Vermiform appendix (tissue), 1 donor: ENCODE data around the gene NELFB.

GRCh38 chr9:137026799-137027210, 1.2 kb downstream of the ABCA2 start:
- PRO-cap = no peak

DNA sequence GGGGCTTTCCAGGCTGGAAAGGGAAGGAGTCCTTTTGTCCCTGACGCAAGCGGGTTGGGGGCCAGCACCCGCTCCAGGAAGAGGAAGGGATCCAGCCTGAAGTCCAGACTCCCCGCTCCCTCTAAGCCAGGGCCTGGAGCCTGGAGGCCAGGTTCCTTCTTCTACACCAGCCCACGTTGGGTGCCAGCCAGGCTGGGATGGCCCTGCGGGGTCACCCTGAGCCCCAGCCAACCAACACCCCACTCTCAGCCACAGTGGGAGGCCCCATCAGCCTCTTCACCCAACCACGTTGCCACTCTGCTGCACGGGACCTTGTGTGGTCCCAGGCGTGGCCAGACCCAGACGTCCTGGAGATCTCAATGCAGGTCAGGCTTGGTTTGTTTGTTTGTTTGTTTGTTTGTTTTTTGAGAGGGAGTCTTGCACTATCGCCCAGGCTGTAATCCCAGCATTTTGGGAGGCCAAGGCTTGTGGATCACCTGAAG, 1.0 kb upstream of the FUT7 start:
- PRO-cap = bidirectional peak, plus-strand start at position 80 of the sequence, minus-strand start outside the sequence; unidirectional peak, minus-strand start at position 123 of the sequence

DNA sequence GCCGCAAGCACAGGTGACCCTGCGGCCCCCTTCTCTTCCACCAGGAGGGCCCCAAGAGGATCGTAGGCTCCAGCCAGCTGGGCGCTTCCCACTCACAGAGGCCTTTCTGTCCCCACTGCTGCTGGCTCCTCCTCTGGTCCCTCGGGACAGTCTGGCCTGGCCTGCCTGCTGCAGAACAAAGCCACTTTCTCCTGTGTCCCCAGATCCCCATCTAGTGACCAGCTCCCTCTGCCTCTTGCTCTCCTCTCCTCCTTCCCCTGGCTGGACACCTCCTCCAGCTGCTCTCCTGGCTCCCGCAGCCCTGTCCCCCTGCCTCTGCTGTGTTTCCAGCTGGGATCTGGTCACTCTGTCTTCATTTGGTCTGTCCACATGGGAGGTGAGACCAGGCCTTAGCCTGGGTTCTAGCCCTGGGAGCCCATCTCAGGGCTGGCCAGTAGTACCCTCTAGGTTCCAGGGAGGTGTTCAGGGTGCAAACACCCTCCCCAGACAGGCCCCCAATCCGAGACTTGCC, 680 bp upstream of the SAPCD2 start:
- PRO-cap = no peak

- PRO-cap = bidirectional peak, plus-strand start at chr9:137129864, minus-strand start at chr9:137129523
Observed at GRCh38 chr9:137129422-137129601, 9.6 kb upstream of the GRIN1 start.

DNA sequence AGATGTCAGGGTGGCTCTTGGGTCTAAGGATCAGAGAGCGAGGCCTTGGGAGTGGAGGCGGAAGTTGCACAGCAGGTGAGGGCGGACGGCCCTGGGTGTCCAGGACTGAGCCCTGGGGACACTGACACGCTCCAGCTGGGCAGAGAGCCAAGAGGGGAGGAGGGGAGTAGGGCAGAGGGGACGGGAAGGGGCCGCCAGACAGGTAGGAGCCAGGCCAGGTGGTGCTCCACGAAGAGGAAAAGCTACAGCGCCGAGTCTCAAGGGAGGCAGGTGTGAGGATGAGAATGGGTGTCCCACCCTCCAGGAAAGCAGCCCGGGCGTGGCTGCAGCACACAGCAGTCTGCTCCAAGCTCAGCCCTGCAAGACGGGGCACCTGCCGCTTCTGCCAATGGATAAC, 5.0 kb downstream of the TPRN start:
- PRO-cap = no peak

DNA sequence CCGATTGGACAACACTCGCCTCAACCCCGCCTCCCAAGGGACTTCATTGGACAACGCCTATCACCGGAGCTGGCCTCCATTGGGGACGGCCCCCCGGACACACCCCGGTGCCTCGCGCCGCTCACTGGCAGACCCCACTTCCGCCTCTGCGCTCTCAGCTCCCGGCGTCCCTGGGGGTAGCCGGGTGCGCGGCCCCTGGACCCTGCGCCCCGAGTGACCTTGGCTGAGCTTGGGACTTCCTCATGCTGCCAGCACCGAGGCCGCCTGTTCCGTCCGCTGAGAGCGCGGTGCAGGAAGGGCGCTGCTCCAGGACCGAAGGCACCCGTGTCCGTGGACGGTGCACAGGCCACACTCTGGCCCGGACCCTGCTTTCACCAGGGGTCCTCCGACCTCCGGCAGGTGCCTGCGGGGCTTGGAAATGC, 368 bp upstream of the TPRN start:
- PRO-cap = bidirectional peak, plus-strand start at position 157 of the sequence, minus-strand start outside the sequence

- PRO-cap = no peak
Observed at GRCh38 chr9:137237704-137237965, 3.5 kb upstream of the TUBB4B start.

GRCh38 chr9:137244715-137244886, 3.0 kb downstream of the FAM166A start:
- PRO-cap = no peak

DNA sequence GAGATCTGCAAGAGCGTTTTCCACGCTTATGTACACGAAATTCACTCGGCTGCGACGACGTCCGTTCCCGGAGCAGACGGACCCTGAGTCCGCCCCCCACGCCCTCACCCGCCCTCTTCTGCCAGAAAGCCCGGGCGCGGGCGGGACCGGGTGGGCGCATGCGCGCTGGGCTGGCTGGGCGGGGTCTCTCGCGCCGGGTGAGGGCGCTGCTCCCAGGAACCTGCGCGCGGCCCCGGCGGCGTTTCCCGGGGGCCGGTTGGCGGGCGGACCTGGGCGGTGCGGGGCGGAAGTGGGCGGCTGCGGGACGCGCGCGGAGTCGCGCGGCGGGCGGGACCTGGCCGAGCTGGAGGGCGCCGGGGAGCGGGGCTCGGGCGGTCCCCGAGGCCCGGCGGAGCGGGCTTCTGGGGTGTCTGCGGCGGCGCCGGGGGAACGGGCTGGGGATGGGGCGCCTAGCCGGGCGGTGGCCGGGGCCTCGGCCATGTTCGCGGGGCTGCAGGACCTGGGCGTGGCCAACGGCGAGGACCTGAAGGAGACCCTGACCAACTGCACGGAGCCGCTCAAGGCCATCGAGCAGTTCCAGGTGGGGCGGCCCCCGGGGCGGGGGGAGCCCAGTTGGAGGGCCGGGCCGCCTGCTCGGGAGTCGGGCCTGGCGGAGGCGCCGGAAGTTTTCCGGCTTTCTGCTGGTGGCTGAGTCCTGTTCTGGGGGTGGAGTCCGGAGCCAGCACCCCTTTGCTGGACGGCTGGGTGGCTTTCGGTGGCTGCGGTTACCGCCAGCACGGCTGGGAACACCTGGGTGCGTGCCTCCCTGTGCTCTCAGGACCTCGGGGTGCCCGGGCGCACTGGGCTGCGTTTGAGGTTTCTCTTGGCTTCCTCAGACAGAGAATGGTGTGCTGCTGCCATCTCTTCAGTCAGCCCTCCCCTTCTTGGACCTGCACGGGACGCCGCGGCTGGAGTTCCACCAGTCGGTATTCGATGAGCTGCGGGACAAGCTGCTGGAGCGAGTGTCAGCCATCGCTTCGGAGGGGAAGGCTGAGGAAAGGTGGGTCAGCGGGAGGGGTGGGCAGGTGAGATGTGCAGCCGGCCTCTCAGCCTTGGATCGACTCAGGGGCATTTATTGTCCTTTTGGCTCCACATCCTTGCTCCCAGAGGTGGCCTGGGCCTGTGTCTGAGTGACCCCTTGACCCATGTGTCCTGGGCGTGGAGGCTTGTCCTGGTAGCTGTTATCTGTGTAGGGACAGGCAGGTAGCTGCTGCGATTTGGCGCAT, at the start of gene NELFB:
Gene NELFB, plus strand, starts transcription at position 296 of the 1,265 bp plus-strand sequence.
- PRO-cap = bidirectional peak, plus-strand start at position 296 of the sequence, minus-strand start at position 116 of the sequence; unidirectional peak, minus-strand start at position 679 of the sequence

DNA sequence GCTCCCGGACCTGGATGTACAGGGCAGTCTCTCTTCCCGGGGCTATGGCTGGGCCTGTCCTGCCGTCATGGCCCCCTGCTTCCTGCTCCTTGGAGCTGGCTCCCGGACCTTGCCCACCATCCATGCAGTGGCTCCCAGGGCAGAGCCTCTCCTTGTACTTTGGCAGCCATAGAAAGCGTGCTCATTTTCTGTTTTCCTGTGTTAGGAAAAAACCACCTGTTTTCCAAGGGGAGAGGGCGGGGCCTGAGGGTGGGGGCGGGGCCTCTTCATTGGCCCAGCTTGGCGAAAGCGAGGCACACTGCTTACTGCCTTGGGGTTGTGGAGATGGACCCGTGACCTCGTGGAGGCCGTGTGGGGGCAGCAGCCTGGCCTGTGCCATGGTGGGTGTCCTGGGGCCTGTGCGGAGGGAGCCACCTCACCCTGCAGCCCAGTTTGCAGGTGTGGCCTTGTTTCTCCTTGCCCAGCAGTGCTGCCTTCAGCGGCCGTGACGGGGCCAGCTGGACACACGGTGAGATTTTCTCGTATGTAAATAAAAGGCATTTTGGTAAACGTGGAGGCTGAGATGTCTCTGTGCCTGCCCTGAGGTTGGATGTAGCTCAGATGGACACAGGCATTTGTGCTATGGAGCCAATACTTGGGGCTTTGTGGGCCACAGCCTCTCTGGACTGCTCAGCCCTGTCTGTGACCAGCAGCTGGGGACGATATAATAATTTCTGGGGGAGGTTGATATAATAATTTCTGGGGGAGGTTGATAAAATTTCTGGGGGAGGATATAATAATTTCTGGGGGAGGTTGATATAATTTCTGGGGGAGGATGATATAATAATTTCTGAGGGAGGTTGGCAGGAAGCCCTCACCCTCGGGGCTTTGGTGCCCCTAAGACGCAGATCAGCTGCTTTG, 4.3 kb upstream of the TOR4A start:
- PRO-cap = no peak

- PRO-cap = bidirectional peak, plus-strand start at chr9:137296163, minus-strand start at chr9:137295884; bidirectional peak, plus-strand start at chr9:137296223, minus-strand start at chr9:137296269
Observed at GRCh38 chr9:137295692-137296516, 6.2 kb downstream of the NRARP start.

GRCh38 chr9:137304304-137304958, 2.4 kb upstream of the NRARP start:
- PRO-cap = unidirectional peak, minus-strand start at chr9:137304583

DNA sequence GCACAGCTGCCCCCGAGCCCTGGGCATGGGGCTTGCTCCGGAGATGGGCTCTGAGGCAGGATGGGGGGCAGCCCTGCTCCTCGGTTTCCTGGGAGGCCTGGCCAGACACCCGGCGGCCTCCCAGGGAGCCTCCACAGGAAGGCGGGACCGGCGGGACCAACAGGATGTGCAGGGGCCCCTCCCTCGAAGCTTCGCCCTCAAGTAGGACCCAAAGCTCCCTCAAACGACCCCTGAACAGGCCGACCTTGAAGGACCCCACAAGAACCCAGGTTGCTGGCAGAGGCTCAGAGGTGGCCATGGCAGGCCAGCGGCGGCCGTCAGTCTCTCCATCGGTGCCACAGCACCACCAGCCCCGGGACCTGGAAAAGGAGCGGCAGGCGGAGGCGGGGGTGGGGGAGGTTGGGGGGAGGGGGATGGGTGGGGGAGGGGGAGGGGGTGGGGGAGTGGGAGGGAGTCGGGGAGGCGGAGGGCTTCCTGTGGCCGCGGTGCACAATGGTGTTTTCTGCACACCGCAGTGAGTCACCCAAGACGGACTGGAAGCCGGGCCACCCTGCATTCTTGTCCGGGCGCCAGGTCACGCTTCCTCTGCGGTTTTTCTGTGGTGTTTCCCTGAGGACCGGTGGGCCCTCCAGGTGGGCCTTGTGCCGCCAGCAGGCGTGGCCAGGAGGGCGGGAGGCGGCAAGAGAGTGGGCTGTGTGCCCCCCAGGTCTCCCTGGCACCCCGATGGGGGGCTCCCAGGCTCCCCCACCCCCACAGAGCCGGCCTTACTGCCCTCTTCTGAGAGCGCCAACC, 11.5 kb downstream of the EXD3 start:
- PRO-cap = bidirectional peak, plus-strand start at position 526 of the sequence, minus-strand start at position 361 of the sequence

- PRO-cap = no peak
Observed at GRCh38 chr9:137416761-137417151, 6.2 kb downstream of the EXD3 start.

GRCh38 chr9:137423769-137424445, 714 bp downstream of the NOXA1 start:
- PRO-cap = bidirectional peak, plus-strand start at chr9:137424007, minus-strand start at chr9:137423911

GRCh38 chr9:137454126-137454851, 4.8 kb downstream of the NSMF start:
- PRO-cap = bidirectional peak, plus-strand start at chr9:137454240, minus-strand start at chr9:137453995; unidirectional peak, minus-strand start at chr9:137454695

- PRO-cap = no peak
Observed at GRCh38 chr9:137487769-137488387, 28.7 kb upstream of the NSMF start.

DNA sequence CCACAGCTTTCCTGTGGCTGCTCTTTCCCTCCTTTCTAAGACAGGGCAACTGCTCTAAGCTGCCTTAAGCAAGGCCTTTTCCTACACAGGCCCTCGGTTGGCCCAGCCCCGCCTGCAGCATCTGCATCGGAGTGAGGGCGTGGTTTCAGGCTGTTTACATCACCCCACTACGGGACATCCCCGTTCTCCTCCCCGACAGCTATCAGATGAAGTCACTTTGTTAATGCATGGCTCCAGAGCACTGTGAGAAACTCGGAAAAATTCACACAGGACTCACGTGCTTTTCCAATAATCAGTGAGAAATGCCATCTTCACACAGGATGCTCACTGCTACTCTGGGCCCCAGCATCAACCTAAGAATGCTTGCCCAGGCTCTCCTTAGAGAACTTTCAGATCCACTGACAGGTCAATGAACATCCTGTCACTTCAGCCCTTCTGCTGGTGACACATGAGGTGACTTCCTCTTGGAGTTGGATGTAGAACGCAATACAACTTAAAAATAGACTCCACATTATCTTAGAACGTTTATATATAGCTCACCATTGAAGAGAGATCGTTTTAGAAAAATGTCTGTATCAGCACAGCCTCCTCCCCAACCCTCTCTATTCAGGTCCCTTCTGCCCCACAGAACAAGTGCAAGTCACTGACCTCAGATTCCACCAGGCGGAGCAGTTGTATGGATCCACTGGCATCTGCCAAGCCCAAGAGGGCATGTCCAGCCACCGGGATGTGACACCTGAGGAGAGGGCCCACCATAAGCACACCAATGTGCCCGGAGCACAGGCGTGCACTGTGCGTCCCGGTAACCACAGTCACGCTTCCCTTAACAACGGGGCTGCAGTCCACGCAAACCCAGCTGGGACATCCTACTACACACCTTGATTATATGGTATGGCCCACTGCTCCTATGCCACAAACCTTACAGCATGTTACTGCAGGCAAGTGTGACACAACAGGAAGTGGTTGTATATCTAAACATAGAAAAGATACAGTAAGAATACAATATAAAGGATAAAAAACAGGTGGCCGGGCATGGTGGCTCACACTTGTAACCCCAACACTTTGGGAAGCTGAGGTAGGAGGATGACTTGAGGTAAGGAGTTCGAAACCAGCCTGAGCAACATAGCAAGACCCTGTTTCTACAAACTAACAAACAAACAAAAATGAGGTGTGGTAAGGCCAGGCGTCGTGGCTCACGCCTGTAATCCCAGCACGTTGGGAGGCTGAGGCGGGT, 2.9 kb downstream of the DPH7 start:
- PRO-cap = no peak

DNA sequence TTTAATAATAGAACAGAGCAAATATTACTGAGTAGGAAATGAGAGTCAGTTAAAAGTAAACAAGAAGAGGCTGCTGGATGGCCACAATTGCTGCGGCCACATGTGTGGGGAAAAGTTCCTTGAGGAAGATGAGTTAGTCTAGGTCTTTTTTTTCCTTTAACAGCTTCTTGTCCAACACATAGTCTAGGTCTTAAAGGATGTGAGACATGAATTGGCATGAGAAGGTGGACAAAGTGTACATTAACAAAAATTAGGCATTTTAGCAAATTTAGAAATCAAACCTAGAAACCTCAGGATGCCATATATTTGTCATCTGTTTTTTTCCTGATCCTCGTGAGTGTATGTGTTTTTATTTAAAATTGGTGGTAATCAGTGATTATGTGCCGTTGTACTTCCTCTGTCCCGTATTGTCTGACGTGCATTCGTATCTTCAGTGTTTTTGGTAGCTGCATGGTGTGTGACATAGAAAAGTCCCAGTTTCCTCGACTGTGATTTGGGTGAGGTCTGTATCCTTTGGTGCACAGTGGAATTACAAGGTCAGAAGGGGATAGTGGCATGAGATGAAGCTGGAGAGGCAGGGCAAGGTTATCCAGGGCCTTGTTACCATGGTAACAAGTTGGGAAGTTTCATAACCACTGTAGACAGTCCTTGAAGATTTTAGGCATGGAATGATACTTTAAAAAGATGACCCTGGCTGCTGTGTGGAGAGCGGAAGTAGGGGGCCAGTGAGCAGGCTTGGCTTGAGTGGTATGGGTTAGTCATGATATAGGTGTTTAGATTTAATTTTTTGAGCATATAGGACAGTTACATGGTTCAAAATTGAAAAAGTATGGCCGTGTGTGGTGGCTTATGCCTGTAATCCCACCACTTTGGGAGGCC, 11.7 kb downstream of the EHMT1 start:
- PRO-cap = no peak

- PRO-cap = no peak
Observed at GRCh38 chr9:137666912-137667588, 48.2 kb downstream of the EHMT1 start.